ENCODE data around the gene TEPP.

DNA sequence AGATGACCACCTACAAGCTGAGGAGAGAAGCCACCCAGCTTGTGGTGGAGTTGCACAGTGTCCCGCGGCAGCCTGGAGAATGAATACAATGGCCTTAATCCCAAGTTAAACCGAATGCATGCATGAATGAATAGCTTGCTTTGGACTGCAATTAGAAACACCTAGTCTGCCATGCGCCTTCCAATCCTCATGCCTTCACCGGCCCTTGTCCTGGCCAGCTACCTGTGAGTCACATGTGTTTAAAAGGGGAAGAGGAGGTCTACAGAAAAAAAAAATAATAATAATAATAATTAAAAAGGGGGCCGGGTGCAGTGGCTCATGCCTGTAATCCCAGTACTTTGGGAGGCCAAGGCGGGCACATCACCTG is 71.9 kb downstream of the CNGB1 start:
- RRBS = no CpG with 5 or more reads among the region's 7 CpGs

- RRBS = no CpG with 5 or more reads among the region's 2 CpGs
These were observed at the start of gene TEPP for GRCh38 chr16:57976231-57977025. Gene TEPP (plus strand): TSS chr16:57976544.

- RRBS = 92% methylated on average over 5 of the region's 29 CpGs
These were observed 2.4 kb downstream of the ZNF319 start for GRCh38 chr16:57997874-57998730.

DNA sequence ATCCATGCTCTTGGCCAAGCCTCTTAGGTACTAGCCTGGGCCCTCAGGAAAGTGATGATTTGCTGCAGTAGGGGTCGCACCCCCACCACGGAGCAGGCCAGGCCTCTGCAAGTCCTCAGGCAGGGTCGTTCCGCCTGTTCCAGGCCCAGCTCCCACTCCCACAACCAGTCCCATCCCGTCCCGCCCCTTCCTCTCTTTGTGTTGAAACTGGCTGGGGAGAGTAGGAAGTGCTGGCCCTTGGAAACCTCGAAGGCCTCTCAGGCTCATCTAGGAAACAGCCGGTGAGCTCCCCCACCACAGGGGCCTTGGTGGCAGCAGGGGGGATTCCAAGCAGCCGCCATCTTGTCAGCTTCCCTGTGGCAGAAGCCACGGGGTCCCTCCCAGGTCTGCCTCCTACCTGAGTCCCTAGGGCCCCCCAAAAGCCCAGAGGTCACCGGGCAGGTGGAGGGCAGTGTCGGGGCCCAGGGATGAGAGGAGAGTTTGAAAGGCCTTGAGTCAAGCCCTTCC is 22.0 kb downstream of the MMP15 start:
- RRBS = no CpG with 5 or more reads among the region's 12 CpGs

DNA sequence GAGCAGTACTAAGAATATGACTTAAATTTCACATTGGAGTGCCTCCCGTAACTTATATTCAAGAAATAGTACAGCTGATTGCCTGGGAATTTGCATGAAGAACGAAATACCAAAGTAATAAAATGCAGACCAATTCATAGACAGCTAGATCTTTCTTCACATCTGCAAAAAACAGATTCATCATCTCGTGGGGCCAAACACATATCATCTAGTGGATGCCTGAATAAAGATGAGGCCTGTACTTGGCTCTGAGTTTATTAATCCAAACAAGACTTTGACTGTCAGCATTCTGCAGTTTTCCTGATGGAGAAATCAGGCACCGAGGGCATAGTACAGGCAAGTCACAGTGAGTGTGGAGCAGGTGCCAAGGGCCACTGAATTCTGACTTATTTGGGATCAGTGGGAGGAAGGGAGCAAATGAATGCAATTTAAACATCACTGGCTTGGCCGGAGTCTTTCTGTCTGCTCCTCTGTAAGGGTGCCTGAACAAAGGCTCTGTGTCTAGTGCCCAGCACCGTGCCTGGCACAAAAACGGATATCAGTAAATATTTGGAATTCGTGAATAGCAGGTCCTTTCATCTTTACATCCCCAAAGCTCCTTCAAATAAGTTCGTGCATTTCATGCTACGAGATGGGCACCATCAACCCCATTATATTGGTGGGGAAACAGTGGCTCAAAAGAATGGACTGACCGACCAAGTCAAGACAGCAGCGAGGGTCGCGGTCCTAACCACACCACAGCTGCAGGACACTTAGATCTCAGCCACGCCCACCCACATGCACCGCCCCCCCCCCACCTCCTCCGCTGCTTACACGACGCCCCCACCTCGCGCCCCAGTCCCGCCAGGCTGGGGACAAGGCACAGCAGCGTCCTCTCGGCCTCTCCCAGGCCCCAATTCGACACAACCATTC is 877 bp downstream of the CFAP20 start:
- RRBS = no CpG with 5 or more reads among the region's 25 CpGs

DNA sequence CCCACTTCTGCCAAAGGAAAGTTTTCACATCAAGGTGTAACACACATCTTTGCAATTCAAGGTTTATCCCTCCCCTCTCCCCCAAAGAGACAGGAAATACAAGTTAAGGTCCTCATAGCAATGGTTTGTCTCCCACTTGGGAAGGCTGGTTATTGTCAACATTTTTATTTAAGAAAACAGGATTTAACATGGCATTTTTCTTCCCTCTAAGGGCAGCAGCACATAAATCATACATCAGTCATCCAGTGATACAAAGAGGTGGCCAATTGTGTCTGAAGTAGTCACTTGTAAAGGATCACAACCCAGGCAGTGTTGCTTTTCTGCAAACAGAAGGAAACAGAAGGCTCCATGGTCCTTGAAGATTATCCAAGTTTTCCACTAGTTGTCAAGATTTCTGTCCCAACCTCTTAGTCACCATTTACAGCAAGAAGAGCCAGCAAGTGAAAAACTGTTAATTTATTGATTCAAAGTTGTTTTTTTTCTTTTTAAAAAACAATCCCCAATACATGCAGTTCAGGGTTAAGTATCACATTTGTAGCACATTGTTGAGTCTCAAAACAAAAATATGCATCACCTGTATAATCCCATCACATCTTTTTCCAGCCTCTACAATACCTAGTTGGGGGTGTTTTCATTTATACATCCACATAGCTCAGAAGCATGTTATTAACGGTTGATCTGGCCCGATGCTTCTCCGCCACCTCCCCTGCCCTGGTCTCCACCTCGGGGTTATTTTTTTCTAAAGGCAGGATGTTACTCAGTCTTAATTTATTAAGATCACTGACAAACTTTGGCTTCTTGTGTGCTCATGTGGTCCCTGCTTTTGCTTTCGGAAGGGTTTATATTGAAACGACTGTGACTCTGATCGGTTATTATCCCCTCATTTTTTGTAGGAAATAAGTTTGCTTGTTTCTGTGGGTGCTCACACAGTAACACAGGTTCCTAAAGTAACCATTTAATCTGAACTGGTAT is 30.5 kb upstream of the CFAP20 start:
- RRBS = no CpG with 5 or more reads among the region's 7 CpGs

GRCh38 chr16:58243384-58244204 is 6.1 kb upstream of the CCDC113 start:
- RRBS = no CpG with 5 or more reads among the region's 11 CpGs

DNA sequence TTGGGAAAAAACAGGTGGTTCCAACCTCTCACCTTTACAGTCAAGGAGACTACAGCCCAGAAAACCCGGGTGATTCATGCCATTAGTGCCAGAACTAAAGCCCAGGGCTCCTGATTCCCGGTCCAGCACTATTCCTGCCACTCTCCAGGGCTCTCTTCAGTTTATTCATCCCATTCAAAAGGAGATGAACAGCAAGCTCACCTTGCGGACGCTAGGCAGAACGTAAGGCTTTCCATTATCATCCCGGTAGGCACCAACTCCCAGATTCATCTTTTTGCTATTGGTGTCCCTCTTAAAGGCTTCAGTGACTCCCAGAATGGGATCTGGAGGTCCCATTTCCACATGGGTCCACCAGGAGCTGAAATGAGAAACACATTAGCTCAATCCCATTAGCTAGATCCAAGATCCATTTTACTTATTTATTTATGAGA is 10.6 kb downstream of the GOT2 start:
- RRBS = 93% methylated on average over 1 of the region's 6 CpGs

GRCh38 chr16:59210776-59211439 is 476.8 kb upstream of the GOT2 start:
- RRBS = no CpG with 5 or more reads among the region's 6 CpGs

GRCh38 chr16:65119797-65120473 is 1.9 kb downstream of the CDH11 start:
- RRBS = no CpG with 5 or more reads among the region's 13 CpGs

DNA sequence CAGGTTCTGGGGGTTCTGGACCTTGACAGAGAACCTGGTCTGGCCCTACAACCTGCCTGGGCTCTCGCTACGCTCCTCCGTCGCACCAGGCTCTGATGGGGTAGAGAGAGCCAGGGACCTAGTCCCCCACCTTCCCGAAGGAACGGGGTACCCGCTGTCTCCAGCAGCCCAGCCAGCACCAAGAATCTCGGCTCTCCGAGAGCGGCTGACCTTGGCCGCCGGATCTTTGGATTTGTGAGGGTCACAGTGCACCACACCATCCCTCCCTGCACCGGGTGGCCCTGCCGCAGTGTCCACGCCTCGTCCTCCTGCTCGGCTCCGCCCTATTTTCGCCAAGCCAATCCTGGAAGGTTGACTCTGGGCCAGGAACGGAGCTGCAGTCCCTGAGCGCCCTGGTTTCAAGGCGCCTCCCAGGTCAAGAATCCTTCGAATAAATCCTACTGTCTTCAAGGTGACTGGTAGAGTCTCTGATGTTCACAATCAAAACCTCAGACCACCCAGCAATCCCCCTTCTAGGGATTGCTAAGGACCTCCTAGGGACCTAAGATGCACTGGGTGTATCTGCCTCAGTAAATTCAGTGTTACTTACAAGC is 20.3 kb upstream of the BEAN1 start:
- RRBS = 39% methylated on average over 1 of the region's 23 CpGs

- RRBS = no CpG with 5 or more reads among the region's 22 CpGs
These were observed 6.6 kb downstream of the BEAN1 start for GRCh38 chr16:66433478-66434325.

- RRBS = no CpG with 5 or more reads among the region's 8 CpGs
These were observed 36.3 kb downstream of the TK2 start for GRCh38 chr16:66513579-66514085.

DNA sequence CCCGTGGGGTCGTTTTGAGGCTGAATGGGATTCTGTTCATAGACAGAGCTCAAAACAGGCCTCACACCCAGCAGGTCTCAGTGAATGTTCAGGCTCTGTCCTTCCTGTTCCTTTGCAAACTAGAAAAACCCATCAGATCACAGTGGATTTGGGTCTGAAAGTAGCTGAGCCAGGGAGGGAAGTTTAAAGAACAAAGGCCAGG is 32.6 kb downstream of the TK2 start:
- RRBS = no CpG with 5 or more reads among the region's 2 CpGs

- RRBS = no CpG with 5 or more reads among the region's 13 CpGs
These were observed 20.9 kb downstream of the TK2 start for GRCh38 chr16:66528867-66529610.

DNA sequence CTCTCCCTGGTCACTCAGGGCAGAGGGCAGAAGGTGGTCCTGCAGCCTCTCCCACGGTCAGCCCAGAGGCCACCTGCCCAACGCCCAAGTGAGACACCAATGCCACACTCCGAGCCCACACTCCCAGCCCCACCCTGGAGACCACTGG is 1.2 kb downstream of the CMTM3 start:
- RRBS = no CpG with 5 or more reads among the region's 3 CpGs

DNA sequence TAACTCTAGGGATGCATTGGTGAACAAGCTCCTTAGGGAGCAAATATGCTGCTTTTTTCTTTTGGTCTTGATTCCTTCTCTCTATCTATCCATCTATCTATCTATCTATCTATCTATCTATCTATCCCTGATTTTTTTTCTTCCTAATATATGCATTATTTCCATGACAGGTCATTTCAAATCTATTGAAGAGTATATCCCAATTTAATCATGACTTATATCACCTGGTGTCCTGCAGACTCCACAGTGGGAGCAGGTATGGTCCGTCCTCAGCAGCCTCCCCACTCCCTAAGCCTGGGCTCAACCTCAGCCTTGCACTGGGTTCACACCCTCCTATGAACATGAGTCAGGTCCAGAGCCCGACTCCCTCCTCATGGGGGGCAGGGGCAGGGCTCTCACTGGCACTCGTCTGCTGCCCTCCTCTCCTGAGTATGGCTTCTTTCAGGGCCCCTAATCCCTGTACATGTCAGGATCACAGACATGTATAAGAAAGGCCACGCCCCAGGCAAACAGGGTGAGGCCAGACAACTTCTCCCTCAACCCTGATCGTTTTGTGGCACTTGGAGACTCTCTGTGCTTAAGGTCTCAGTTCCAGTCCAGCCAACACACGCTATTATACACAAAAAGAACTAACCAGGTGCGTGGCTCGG is 45.0 kb downstream of the CMTM3 start:
- RRBS = no CpG with 5 or more reads among the region's 8 CpGs

GRCh38 chr16:66706044-66706493 is 9.5 kb upstream of the CMTM4 start:
- RRBS = no CpG with 5 or more reads among the region's 6 CpGs

DNA sequence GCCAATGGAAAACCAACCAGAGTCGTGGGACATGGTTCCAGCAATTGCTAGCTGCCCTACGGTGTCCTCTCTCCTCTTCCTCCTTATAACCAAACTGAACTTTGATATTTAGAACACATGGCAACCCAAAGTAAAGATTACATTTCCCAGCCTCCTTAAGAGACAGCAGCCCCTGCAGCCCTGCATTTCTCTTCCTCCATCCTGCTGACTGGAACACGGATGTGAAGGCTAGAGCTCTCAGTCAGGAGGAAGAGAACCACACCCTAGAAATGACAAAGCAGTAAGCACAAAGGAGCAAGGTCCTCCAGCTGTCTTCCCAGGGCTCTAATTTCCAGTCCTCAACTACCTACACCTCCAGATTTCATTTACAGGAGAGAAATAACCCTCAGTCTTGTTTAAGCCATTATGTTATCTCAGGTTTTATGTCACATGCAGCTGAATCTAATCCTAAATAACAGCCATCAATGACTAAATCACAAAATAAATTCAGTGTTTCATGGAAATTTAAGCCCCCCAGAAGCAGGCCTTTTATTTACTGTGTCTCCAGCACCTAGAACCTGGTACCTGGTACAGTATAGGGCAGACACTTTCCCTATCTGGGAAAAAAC is 10.8 kb downstream of the DYNC1LI2 start:
- RRBS = no CpG with 5 or more reads among the region's 3 CpGs

DNA sequence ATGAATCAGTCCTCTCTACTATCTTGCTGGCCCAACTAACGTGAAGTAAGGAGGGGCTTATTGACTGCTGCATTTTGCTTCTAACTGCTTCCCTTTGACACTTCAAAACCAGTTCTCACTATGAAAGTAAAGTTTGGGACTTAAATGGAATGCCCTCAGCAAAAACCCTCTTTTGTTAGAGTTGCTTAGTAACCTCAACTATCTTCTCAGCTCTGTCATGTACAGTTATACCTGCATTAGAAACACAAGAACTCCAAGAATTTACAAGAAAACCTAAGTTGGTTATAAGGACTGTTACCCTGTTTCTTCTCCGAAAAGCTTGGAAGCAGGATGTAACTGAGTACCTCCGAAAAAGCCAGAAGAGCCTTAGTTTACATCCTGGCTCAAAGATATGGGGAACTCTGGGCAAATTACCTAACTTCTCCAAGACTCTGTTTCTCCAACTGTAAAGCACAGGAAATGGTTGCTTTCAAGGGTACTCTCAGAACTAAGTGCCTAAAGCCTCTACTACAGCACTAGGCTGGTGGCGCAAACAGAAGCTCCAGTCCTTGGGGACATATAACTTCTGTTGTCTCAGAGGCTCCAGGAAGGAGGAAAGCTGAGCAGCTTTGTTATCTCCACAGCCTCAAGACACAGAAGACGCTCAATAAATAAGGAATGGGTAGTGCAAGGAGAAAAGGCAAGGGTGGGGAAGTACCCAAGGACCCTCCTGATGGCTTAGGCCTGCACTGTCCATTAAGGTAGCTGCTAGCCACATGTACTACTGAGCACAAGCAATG is 1.5 kb downstream of the NAE1 start:
- RRBS = no CpG with 5 or more reads among the region's 5 CpGs

Measured in islet of Langerhans (tissue), 1 donor.